ENCODE results near the genes SMIM9 and CLIC2.

- PRO-cap: no peak
Measured at GRCh38 chrX:153982459-153982848, 9.9 kb downstream of the TMEM187 start.

DNA sequence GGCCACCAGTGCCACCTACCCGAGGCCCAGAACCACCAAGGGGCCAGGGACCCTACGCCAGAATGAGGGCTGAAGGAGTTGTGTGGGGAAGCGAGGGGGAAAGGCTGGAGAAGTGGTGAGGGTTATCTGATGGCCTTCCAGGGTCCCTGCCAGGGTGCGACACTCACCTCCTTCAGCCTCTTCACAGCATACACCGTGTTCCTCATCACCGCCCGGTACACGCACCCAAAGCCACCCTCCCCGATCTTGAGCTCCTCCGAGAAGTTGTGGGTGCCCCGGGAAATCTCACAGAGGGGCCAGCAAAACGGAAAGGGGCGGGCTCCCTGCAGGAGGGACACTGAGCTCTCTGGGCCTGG is 1.3 kb downstream of the IRAK1 start:
- PRO-cap: no peak

GRCh38 chrX:154042947-154043309 is 23.2 kb upstream of the IRAK1 start:
- PRO-cap: no peak

- PRO-cap: no peak
Measured at GRCh38 chrX:154114945-154115313, 17.4 kb upstream of the MECP2 start.

DNA sequence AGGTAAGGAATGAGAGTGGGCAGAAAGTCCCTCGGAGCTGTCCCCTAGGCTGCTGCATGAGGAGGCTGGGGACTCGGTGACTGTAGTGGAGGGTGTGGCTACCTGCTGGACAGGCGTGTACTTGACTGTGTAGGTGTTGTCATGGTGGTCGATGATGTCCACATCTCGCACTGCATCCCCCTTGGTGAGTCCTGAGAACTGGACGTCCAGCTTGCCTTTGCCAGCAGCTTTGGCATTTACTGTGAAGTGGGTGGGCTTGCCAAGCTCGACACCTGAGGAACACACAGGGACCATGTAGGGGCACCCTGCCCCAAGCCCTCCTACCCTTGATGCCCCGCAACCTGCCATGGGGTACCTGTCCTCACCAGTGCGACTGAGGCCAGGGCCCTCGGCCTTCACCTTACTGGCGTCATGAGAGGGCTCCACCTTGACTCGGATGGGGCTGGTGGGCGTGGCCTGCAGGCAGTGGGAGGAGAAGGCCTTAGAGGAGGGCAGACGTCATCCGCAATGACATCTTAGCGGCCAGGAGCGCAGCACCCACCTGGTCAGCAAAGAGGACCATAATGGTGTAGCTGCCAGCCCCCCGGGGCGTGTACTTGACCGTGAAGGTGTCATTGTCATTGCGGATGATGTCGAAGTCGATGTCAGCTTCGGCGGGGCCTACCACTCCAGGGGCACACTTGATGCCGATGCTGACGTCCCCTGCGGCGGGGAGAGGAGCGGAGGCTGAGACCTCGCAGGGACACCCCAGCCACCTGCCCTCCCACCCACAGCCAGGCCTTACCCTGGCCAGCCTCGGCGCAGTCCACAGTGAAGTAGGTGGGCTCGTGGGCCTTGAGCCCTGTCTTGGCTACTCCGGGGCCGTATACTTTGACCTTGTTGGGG is 12.3 kb downstream of the FLNA start:
- PRO-cap: no peak

- PRO-cap: unidirectional peak, minus-strand start at chrX:154364861
Measured at GRCh38 chrX:154364194-154365003, 10.0 kb downstream of the FLNA start.

- PRO-cap: bidirectional peak, plus-strand start at chrX:154369158, minus-strand start at chrX:154368900
Measured at GRCh38 chrX:154368513-154369302, 5.7 kb downstream of the FLNA start.

GRCh38 chrX:154382301-154382550 is 3.1 kb downstream of the EMD start:
- PRO-cap: no peak

GRCh38 chrX:154460829-154461564 is 2.9 kb downstream of the PLXNA3 start:
- PRO-cap: no peak

DNA sequence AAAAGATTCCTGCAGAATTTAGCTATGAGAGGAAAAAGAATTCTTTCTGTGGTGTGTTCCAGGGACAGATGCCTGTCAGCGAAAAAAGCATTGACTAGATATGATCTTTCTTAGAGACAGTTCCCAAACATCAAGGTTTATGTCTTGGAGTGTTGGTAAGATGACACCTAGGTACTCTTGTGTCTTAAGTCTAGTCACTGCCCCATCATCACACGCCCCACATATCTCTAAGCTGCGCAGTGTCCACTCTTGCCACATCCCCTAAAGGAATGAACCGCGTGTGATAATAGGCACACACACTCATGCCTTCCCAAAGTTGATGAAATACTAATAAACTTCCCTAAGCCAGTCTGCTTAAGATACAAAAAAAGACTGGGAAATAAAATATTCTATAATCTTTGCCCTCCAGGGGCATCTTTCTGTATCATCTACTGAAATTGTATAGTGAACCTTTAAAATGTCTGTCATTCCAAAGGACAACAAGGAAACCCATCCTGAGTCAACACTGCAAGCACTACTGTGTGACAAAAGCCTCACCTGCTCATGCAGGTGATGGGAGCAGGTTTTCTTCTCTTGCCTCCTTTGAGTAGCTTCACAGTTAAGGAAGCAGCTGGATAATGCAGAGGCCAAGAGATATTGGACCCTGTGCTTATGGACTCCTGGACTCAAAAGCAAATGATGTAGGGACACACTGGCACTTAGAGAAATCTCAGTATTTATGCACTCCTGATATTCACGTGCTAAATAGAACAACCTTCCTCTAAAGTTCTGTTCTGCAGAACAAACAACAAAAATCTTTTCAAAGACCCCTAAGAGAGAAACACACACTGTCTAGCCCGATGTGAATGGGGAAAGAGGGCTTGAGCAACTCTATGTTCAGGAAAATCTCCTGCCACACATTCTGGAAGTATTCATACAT is 1.7 kb downstream of the GAB3 start:
- PRO-cap: no peak

- PRO-cap: bidirectional peak, plus-strand start at chrX:154762766, minus-strand start at chrX:154762496
Measured at GRCh38 chrX:154762395-154762685, 324 bp upstream of the DKC1 start.

DNA sequence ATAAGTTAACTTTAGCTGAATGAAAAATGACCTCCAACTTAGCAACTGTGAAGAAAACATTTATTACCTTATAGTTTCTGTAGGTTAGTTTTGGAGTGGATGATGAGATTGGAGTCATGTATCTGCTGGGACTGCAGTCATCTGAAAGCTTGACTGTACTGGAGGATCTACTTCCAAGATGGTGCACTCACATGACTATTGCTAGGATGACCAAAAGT is at the start of gene SMIM9:
Gene SMIM9, minus strand, starts transcription at position 167 of the 218 bp plus-strand sequence.
- PRO-cap: no peak

GRCh38 chrX:155027708-155028197 is 1.1 kb downstream of the FUNDC2 start:
- PRO-cap: bidirectional peak, plus-strand start at chrX:155027876, minus-strand start at chrX:155027853

DNA sequence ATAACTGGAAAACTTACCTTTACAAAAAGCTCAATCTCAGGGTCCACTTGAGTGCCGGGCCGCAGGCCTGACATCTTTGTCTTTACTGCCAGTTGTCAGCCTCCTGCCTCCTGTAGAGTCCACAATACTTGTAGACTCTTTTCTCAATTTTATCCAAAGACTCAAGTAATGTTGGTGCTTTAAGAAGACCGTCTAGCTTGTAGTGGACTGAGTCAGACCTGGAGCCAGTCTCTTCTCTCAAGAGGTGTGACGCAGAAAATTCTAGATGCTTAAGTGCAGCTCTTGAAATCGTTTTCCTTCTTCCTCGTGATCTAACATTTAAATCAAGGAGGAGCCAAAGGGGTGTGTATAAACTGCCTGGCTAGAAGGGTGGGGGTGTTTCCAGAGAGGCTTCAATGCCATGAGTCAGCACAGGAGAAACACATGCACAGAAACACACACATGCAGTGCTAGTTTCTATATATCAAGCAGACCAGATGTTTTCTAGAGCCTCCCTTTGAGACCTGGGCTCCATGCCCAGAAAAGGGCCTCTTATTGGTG is at the start of gene CLIC2:
Gene CLIC2, minus strand, starts transcription at position 261 of the 540 bp plus-strand sequence.
- PRO-cap: no peak